ENCODE measurements around the genes IRAK3 and LYZ.

DNA sequence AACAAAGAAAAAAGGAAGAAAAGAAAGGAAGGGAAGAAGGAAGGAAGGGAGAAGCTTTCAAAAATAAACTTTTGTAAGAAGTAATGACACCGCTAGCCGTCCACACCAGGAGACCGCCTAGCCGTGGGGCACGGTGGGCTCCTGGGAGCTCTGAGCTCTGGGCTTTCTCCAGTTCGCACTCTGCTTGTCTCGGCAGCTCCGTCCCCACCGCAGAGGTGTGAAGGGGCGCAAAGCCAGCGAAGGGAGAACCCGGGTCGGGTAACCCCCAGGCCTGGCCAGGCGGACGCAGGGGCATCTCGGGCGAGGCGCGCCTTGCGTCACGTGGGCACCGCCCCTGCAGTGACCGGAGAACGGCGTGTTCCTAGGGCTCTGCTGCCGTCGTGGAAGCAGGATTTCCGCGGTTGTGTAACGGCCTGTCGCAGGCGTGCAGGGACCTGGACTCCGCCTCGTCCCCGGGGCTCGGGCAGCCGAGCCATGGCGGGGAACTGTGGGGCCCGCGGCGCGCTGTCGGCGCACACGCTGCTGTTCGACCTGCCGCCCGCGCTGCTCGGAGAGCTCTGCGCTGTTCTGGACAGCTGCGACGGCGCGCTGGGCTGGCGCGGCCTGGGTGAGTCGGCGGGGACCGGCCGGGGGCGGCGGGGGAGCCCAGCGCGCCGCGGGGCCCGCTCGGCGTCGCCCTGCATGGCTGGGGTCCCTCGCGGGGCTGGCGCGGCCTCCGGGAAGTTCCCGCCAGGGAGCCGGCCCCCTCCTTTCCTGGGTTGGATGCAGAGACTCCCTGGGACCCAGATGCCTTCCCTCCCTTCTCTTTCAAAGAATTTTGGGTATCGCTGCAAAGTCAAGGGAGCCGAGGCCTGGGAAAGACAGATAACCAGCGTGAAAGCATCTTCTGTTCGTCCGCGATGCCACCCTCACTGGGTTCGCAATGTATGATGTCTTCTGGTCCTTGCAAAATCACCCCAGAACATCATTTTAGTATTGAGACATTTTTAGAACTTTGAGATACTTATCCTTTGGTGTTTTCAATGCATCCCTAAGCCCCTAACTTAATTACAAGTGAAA is at the start of gene IRAK3:
Gene IRAK3 (plus strand): TSS at position 389 of the 1,059 bp plus-strand sequence.
- PRO-cap, 8 experiments = peak in 8 of 8 experiments; most common plus-strand start position 389 of the sequence (in 7); most common minus-strand start position 219 of the sequence (in 8)

- PRO-cap, 8 experiments = peak in 2 of 8 experiments; most common minus-strand start chr12:66231463 (in 2)
Measured at GRCh38 chr12:66231183-66232103, 42.4 kb downstream of the IRAK3 start.

DNA sequence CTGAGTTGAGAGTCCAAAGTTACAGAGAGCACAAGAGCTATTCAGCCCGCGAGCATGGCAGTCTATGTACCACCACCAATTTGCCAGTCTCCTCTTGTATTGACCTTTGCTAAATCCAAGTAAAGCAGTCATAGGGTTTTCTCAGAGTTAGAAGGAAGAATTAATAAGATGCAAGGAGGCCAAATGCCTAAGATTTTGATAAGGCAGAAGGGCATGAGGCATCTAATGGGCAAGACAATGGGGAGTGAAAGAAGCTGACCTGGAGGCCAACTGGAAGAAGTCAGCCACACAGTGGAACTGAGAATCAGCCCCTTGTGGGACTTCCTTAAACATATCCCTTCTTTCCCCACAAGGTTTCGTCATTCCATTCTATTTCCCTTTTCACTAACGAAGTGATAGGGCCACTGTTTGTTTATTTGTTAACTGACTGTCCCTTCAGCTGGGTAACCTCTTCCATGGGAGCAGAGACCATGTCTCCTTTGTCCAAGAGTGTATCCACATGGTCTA is 86.1 kb downstream of the HELB start:
- PRO-cap, 8 experiments = no peak in any of the 8 experiments

DNA sequence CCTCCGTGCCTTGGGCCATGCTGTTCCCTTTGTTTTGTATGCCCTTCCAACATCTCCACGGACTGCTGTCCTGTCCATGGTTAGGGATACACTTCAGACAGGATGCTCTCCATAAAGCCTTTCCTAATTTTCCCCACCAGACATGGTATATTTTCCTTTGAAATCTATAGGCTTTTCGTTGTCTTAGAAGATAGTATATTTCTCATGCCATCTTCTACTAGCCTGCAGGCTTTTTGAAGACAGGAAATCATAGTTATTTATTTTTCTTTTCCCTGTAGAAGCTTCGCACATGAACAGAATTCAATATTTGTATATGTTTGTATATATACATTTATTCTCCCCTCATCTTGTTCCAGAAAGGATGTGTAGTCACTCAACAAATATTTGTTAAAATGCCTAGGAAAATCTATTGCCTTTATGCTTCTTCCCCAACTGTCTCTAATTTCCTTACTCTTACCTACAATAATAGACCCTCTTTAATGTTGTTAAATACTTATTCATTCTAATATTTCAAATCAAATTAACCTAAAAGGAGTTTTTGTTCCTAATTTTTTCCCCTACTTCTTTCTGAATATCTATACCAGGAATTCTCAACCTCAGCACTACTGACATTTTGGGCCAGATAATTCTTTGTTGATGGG is 237.1 kb upstream of the CAND1 start:
- PRO-cap, 8 experiments = no peak in any of the 8 experiments

DNA sequence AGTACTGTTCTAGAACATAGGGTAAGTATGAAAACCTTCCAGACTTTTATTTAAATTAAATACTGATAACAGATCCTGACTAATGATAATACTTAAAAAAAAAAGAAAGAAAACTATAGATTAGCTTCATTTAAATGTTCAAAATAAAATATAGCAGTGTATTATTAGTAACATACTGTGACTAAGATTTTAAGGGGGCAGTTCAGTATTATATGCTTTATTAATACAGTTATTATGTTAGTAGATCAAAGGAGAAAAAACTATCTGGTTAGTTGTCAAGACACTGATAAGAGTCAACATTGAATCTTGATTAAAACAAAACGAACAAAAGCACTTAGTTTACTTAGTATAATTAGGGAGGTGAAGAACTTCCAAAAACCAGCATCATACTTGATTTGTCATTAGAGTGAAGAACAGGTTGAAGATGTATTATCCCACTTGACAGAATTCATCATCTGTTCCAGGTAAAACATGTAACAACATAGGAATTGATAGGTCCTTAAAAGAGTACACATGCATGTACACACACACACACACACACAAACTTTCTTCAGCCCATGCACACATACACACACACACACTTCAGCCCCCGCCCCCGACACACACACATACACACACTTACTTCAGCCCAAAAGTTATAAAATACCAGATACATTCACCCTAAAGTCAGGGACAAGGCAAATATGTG is 15.2 kb downstream of the CAND1 start:
- PRO-cap, 8 experiments = no peak in any of the 8 experiments

- PRO-cap, 8 experiments = no peak in any of the 8 experiments
Measured at GRCh38 chr12:67434361-67435480, 165.6 kb downstream of the CAND1 start.

- PRO-cap, 8 experiments = no peak in any of the 8 experiments
Measured at GRCh38 chr12:67592712-67592984, 55.9 kb upstream of the DYRK2 start.

GRCh38 chr12:67647049-67647804 is 1.3 kb upstream of the DYRK2 start:
- PRO-cap, 8 experiments = no peak in any of the 8 experiments

- PRO-cap, 8 experiments = peak in 8 of 8 experiments; most common plus-strand start chr12:67648280 (in 4); most common minus-strand start chr12:67648588 (in 8)
Measured at GRCh38 chr12:67648162-67648667, 330 bp upstream of the DYRK2 start.

DNA sequence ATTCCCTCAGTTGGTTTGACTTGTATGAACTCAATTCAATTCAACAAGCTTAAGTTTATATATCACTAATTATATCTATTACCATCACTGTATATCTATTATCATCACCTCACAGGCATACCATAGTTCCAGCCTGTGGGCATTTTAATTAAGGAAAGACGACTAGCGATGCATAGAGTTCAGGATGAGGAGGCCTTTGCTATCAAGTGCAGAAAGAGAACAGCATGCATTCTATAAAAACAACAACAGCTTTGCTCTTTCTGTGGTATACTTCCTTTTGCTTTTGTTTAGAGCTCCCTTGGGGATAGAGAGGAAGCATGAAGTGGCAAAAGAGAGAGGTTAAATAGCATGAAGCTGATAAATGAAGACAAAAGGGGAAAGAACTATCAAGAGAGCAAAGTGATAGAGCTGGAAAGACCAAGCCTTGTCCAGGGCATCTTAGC is 146.9 kb downstream of the IFNG start:
- PRO-cap, 8 experiments = no peak in any of the 8 experiments

DNA sequence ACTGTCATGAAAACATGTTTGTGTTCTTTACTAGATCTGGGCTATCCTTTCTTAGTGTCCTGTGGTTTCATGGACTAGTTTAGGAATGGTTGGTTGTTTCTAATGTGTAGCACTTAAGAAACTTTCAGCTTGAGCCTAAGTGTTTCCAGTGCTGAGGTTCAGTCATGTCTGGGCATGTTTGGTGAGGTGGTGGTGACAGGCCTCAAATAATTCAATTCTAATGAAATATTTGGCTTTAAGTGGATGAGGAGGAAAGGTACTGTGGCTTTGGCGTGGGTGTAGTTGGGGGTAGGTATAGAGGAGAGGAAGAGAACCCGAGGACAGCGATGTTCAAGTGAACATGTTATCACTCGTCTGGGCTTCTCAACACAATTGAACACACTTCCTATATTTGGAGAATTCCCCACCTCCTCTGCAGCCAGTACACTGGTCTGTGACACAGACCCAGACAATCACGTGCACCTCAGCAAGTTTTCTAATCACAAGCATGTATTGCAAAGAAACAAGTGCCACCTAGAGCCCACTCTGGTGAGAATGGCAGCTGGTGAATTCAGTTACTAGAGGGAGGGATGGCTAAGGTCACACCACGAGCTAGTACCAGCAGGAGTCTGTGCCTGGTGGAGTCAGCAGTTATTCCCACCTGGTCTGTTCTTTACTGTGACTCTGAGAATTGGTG is 117.3 kb downstream of the IFNG start:
- PRO-cap, 8 experiments = peak in 2 of 8 experiments; most common minus-strand start position 342 of the sequence (in 2)

- PRO-cap, 8 experiments = no peak in any of the 8 experiments
Measured at GRCh38 chr12:68359092-68359652, 27.0 kb upstream of the MDM1 start.

DNA sequence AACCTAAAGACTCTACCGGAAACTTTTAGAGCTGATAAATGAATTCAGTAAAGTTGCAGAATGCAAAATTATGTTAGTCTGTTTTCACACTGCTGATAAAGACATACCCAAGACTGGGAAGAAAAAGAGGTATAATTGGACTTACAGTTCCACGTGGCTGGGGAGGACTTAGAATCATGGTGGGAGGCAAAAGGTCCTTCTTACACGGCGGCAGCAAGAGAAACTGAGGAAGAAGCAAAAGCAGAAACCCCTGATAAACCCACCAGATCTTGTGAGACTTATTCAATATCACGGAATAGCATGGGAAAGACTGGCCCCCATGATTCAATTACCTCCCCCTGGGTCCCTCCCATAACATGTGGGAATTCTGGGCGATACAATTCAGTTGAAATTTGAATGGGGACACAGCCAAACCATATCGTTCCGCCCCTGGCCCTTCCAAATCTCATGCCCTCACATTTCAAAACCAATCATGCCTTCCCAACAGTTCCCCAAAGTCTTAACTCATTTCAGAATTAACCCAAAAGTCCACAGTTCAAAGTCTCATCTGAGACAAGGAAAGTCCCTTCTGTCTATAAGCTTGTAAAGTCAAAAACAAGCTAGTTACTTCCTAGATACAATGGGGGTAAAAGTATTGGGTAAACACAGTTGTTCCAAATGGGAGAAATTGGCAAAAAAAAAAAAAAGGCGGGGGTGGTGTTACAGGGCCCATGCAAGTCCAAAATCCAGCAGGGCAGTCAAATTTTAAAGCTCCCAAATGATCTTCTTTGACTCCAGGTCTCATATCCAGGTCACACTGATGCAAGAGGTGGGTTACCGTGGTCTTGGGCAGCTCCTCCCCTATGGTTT is 110.0 kb upstream of the MDM1 start:
- PRO-cap, 8 experiments = no peak in any of the 8 experiments

DNA sequence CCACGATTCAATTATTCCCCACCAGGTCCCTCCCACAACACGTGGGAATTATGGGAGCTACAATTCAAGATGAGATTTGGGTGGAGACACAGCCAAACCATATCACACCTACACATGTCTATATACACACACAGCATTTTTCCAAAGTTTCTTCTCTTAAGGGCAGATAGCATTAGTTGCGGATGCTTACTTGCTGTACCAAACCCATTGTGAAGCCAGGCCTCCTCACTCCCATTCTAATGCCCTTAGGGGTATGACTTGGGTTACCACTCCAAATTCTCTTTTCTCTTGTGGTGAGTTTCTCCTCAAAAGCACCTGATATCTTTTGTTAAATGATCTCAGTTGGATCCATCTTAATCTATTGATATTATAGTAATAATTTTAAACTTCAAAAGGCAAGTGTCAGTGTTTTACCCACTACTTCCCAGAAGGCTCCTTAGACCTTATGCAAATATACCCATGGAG is 104.0 kb upstream of the RAP1B start:
- PRO-cap, 8 experiments = no peak in any of the 8 experiments

- PRO-cap, 8 experiments = peak in 7 of 8 experiments; most common plus-strand start chr12:68611650 (in 4); most common minus-strand start chr12:68611624 (in 4)
Measured at GRCh38 chr12:68611520-68612248, 985 bp downstream of the RAP1B start.

GRCh38 chr12:68626352-68627391 is 16.0 kb downstream of the RAP1B start:
- PRO-cap, 8 experiments = no peak in any of the 8 experiments

DNA sequence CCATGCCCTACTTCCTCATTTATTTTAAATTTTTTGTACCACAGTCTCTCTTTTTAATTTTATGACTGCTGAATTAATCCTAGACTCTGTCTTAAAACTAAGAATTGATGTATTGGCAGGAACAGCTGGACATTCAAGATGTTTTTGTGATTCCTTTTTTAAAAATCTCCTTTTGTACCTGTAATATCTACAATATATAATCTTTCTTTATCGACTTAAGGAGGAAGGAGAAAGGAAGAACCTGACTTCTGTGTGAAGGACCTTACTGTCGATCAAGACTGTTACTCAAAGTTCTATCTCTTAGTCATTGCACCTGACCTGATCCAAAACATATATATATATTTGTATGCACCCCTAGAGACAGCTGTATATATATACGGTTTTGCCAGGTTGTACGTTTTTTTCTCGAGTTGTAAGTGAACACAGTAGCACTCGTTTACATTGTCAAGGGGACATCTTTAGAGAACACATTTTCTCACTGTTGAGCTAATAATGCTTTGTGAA is 720 bp upstream of the SLC35E3 start:
- PRO-cap, 8 experiments = peak in 1 of 8 experiments; most common plus-strand start position 398 of the sequence (in 1)

DNA sequence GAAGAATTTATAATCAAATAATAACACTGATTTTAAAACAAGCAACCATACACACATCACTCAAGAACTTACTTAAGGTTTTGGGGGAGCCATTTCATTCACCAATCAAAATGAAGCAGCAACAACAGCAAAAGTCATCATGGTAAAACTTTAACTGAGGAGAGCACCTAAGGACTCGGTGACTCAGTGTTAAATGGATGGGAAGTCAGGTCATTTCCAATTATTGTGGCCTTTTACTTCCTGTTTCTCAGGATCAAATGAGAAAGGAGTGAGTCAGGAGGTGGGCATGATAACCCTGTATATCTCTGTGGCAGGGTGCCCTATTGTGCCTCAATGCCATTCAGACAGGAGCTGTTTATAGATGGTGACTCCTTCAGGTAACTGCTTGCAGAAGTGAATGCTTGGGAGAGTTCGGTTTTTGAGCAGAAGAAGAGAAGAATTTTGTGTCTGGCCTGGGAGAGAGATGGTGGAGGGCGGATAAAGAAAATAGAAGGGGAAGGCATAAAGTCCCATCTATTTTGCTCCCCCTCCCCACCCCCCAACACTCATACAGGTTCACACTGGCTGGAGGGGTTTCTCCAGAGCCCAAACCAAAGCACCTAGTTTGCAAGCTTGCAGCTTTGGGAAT is 135.5 kb upstream of the CPM start:
- PRO-cap, 8 experiments = no peak in any of the 8 experiments

DNA sequence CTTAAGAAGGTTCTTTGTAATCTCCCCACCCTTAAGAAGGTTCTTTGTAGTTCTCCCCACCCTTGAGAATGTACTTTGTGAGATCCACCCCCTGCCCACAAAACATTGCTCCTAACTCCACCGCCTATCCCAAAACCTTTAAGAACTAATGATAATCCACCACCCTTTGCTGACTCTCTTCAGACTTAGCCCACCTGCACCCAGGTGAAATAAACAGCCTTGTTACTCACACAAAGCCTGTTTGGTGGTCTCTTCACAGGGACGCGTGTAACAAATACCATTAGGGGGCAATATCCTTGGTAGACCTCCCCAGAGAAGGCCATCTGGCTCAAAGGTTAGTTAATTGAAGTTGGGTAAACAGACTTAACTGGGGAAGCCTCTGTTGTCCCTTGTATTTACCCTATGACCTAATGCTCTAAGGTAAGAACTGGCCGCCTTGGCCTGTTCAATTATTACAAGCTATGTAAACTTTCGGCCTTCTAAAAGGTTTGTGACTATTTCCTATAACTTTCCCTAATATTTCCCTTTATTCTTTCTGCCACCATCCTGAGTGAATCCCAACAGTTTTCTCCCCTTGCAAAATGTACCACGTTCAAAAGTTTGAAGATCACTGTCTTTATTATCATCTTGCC is 15.4 kb upstream of the LYZ start:
- PRO-cap, 8 experiments = no peak in any of the 8 experiments

DNA sequence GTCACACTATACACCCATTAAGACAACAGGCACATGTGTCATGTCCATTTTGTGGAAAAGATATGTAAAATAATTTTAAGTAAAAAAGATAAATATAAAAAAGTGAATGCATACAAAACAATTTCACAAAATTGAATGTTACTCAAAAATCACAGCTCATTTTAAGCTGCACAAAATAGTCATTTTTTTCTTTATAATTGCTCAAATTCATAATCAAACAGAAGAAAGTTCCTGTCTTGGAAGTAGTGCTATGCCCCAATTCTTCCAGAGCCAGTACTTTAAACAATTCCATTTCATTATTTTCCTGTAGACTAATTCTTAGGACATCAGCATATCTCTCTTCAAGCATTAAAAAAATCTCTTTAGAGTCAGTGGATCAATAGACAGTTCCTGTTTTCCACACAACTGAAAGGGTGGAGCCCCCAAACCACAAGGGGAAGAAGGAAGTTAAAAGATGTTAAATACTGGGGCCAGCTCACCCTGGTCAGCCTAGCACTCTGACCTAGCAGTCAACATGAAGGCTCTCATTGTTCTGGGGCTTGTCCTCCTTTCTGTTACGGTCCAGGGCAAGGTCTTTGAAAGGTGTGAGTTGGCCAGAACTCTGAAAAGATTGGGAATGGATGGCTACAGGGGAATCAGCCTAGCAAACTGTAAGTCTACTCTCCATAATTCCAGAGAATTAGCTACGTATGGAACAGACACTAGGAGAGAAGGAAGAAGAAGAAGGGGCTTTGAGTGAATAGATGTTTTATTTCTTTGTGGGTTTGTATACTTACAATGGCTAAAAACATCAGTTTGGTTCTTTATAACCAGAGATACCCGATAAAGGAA is at the start of gene LYZ:
Gene LYZ (plus strand): TSS at position 487 of the 831 bp plus-strand sequence.
- PRO-cap, 8 experiments = no peak in any of the 8 experiments